Left common carotid artery plus branches (tissue), 1 donor: ENCODE data around the gene PADI2.

DNA sequence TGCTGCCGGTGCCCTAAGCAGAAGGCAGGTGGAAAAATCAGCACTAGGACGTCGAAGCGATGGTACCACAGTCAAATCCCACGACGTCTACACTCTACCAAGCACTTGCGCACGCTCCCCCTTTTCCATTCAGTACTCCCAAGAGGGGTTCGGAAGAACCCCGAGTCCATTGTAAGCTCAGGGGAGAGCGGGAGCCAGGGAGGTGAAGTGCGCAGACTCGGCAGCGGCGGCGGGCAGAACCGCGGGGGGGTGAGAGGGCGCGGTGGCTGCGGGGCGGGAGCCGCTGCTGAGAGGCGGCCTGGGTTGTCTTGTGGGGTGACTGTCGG lies 48.5 kb upstream of the CROCC start:
- PRO-cap: no peak

DNA sequence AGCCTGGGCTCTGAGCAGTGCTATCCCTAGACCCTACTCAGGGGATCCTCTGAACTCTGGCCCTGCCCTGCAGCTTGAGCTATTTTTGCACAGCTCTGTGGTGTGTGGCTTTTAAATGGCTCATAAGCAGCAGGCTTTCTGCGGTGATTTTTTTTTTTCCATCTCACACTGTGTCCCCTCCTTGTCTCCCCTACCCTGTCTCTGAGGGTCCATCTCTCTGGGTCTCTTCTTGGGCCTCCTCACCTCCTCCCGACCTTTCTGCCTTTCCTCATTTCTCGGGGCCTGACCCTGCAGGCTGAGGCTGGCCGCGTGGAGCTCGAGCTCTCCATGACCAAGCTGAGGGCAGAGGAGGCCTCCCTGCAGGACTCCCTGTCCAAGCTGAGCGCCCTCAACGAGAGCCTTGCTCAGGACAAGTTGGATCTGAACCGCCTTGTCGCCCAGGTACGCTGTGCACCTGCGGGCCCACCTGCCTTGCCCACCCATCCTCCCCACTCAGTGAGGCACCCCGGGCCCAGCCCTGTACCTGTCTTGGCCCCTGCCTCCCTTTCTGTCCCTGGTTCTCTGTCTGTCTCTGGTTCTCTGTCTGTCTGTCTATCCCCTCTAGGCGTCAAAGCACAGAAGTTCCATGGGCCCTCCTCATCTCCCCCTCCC lies 24.4 kb downstream of the CROCC start:
- PRO-cap: no peak

GRCh38 chr1:16954382-16955007 lies 25.9 kb downstream of the MFAP2 start:
- PRO-cap: no peak

- PRO-cap: no peak
Measured at GRCh38 chr1:17089368-17090026, 29.8 kb downstream of the PADI2 start.

- PRO-cap: no peak
Measured at GRCh38 chr1:17109848-17110262, 9.4 kb downstream of the PADI2 start.

- PRO-cap: no peak
Measured at GRCh38 chr1:17113166-17113602, 6.1 kb downstream of the PADI2 start.

DNA sequence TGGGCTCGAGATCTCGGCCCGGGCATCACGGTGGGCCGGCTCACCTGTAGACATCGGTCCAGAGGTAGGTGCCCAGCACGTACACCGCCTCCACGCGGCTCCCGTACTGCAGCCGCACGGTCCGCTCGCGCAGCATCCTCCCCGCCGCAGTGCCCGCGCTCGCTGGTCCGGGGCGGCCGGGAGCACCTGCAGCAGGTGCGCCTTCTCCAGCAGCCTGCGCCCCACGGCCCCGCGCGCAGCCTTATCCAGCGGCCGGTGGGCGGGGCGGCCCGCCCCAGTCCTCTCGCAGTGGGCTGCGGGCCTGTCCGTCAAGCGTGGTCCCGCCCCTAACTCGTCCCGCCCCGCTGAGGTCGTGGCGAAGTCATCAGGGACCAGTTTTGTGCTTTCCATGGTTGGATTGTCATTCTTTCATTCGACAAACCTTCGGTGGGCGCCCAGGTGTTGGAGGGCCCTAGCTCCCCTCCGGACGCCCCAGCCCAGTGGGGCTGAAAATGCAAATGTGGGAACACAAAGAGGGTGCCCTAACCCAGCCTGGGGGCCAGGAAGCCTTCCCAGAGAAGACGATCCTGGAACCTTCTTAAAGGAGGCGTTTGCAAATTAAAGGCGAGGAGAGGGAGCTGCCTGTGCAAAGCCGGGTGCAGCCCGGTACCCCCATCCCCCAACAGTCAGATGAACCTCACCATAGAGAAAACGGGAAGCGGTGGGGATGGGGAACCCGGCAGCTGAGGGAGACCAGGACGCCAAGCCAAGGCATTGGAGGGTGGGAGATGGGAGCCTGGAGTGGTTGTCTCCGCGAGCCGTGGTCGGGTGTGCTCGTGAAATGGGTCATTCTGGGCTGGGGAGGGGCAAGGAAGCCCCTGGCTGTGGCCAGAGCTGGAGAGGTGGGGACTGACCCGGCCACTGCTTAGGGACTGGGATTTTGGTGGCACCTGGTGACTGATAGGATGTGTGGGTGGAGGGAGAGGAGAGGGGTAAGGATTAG lies at the start of gene PADI2:
Gene PADI2 (minus strand): TSS at position 216 of the 982 bp plus-strand sequence.
- PRO-cap: no peak

GRCh38 chr1:17201177-17201478 lies 3.8 kb upstream of the PADI1 start:
- PRO-cap: no peak

DNA sequence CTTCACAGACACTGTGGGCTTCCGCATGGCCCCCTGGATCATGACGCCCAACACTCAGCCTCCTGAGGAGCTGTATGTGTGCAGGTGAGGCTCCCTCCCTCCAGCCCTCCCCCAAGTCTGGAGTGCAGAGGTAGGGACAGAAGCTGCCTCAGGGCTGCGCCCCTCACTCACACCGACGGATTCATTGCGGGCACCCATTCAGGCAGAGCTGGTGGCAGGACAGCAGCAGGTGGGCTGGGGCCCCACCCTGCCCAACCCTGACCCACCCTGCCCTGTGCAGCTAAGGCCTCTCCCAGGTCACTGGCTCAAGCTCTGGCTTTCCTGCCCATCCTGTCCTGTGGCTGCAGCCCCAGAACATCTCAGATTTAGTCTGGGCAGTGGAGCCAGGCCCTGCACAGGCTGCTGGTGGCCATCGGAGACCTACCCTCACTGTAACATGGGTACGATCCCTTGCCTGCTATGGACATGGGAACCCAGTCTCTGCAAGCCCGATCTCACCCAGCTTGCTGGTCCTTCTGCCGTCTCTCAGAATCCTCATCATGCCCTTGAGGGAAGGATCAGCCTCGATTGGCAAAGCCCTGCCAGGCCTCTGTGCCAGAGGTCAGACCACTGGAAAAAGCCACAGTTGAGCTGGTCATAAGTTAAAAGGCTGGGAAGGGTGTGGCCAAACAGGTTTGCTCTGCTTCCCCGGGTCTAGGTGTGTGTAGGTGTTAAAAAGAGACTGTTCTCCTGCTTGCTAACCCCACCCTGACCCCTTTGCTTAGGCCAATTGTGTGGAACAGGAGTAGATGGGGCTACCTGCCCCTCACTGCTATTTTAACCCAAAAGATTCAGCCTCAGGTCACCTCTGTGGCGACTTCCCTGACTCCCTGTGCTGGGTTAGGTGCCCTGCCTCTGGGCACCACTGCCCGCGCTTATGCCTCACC lies 19.7 kb upstream of the PADI3 start:
- PRO-cap: no peak

DNA sequence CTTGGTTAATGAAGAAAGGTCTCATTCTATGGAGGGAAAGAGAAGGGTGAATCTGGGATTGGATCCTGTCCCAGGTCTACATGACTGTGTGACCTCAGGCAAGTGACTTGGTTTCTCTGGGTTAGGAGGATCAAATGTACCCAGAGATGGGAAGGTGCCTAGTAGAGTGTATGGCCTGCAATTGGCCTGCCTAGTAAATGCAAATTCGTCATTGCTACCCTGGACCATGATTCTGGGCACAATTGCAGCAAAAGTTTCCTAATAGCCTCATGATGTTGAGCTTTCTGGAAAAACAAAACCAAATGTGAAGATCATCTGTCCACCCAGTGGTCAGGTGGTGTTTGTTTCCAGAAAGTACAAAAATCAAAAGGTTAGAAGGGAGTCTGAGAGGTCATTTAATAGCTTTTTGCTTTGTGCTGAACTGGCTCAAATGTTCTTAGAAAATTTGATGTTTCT lies 49.9 kb upstream of the RCC2 start:
- PRO-cap: no peak

DNA sequence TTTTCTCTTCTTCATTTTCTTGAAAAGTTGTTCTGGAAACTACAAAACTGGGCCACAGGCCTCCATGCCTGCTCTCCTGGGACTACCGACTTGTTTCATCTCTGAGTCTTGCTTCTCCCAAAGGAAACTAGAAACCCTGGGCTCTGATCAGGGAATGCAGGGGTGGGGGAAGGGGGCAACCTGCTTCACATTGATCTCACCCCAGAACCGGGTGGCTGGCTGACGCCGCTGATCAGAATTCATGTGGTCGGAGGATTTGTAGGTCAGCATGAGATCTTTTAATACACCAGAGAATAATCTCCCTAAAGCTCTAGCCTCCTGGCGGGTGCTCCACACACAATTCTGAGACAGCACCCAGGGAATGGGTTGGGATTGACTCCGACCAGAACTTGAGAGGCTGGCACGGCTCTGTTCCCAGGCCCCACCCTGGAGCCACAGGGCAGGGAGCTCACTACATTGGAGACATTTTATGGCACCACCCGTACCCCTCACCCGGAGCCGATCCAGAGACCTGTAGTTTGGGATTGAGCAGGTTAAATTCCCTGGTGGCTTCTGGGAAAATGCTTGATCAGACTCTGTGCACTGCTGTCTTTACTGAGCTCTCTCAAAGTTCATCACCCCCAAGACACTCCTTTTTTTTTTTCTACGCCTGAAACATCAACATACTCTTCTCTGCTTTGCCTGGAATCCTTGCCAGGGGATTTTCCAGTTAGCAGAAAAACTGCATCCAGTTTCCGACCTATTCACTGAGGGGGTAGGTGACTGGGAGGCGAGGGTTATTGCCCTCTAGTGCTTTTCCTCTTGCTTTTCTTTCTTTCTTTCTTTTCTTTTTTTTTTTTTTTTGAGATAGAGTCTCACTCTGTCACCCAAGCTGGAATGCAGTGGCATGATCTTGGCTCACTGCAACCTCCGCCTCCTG lies 12.2 kb upstream of the ARHGEF10L start:
- PRO-cap: no peak

GRCh38 chr1:17551746-17552505 lies 12.4 kb downstream of the ARHGEF10L start:
- PRO-cap: no peak

DNA sequence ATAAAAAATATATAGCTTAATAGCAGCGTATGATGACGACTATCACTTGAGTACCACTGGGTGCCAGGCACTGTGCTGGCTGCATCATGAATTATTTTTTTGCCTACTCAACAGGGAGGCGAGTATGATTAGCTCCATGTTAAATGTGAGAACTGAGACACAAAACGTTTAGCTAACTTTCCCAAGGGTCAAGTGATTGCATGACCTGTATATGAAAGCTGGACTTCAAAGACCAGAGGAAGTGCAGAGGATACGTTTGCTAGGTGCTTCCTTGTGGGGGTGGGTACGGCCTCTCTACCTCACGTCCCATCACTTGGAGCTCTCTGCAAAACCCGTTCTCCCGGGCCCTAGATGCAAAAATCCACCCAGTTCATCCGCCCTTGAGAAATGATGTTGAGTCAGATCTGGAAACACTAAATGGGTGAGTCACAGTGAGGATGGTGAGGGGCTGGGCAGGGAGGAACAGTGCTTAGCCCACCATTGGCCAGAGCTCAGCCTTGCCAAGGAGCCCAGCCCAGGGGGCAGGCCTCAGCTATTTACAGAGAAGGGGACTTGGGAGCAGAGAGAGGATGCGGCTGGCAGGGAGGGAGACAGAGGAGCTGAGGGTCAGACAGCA lies 14.4 kb downstream of the ARHGEF10L start:
- PRO-cap: unidirectional peak, plus-strand start at position 541 of the sequence

DNA sequence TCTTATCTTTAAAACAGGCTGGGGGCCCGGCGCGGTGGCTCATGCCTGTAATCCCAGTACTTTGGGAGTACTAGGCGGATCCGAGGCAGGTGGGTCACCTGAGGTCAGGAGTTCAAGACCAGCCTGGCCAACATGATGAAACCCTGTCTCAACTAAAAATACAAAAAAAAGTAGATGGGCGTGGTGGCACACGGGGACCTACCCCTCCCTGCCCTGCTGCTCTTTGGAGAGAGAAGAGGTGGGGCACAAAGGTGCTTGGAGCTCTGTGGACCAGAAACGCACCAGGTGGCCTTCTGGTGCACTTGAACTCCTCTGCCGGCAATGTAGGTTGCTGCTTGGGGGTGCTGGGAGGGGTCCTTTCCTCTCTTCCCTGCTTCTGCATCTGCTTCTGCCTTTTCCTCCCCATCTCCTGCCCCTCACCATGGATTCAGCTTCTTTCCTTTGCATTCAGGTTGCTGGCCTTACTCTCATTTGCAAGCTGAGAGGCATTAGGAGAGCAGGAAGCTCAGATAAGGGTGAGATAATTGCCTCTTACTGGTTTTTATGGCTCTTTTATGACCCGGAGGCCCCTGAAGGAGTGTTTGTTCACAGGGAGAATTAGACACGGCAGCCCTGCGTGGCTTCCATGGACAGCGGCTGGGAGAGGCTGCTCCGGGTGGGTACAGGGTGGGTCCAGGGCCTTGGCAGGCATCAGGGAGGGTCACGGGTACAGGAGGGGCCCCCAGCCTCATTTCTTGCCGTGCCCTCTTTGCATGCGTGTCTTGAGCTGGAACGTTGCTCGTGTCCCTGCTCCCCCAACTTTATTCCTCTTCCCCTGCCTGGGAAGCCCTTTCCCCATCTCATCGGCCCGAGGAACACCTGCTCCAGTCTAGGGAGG lies 57.5 kb downstream of the ARHGEF10L start:
- PRO-cap: no peak

- PRO-cap: unidirectional peak, plus-strand start at chr1:17698890
Measured at GRCh38 chr1:17698709-17699164, 56.4 kb upstream of the ACTL8 start.

- PRO-cap: no peak
Measured at GRCh38 chr1:18160285-18161007, 52.8 kb downstream of the IGSF21 start.

- PRO-cap: no peak
Measured at GRCh38 chr1:18410183-18410956, 70.4 kb upstream of the KLHDC7A start.

DNA sequence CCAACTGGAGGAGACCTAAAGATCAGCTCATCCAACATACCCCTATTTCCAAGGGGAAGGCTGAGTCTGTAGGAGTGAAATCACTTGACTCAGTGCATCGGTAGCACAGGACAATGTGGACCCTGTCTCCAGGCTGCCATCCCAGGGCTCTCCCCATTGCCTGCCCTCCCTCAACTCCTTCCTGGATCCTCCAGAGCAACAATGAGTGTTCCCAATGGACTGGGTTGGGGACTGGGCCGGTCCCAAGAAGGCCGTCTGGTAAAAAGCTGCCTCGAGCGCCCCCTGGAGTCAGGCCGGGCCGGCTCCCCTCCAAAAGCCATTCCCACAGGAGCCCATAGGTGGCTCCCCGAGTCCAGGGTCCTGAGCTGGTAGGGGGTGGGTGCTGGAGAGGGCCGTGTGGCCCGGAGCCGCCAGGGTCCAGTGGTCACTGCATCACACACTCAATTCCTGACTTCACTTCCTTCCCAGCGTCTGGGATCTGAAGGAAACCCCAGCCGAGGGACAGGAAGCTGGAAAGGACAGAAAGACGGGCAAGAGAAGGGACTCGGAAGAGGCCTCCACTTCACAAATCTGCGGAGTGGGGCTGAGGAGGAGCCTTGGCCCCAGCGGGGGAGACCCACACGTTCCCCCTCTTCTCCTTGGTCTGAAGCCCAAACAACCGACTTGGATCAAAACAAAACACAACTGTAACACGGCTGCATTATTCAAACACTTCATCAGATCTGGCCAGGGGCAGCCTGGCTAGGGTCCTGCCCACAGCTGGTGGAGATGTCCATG lies 10.8 kb upstream of the ALDH4A1 start:
- PRO-cap: unidirectional peak, plus-strand start at position 521 of the sequence

GRCh38 chr1:18916745-18917570 lies 14.6 kb upstream of the ALDH4A1 start:
- PRO-cap: no peak

DNA sequence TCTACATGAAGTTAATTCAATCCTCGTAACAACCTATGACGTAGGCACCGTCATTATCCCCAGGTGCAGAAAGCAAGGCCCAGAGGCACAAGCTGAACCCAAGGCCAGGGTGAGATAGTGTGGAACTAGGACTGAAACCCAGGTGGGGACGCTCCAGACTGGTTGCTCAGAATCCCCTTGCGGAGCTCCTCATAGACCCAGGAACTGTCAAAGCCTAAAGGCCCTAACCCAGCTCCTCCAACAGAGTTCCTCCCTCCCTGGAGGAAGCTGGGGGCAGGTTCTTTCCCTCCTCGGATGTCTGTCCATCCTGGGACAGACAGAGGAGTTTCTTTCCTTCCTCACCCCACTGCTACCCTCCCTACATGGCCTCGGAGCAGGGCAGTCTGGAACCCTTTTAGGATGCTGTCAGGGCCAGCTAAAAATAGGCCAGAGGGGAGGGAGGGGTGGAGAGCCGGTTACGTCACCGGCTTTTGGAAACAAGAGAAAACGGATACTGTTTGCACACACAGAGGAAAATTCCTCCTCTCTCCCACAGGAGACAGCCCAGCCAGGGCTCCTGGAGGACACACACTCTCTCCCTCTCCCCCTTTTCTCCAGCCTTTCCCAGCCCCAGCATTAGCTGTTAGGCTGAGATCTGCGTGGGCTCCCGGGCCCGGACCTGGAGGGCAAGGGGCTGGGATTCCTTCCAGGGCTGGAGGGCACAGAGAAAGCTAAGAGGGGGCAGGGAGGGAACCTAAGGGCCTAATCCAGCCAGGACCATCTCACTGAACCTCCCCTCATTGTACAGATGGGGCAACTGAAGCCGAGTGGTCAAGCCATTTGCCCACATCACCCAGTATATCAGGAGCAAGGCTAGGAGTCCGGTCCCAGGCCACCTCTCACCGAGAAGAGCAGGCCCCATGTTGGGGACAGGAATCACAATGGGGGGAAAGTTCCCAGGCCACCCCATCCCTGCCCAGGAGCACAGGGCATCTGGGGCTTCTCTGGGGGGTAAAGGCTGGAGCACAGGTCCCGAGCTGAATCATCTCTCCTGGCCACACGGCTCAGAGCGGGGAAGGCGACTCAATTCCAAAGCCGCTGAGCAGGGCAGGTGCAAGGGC lies 20.0 kb upstream of the ALDH4A1 start:
- PRO-cap: no peak